Right atrium auricular region (tissue), 2 donors: ENCODE measurements around the gene PRDX1.

GRCh38 chr1:44024864-44025216 lies 6.4 kb downstream of the SLC6A9 start:
- PRO-cap = no peak
- RAMPAGE, long total RNA, 2 experiments = no peak in any of the 2 experiments

- PRO-cap = no peak
- RAMPAGE, long total RNA, 2 experiments = no peak in any of the 2 experiments
Observed at GRCh38 chr1:44071434-44071843, 40.2 kb upstream of the SLC6A9 start.

DNA sequence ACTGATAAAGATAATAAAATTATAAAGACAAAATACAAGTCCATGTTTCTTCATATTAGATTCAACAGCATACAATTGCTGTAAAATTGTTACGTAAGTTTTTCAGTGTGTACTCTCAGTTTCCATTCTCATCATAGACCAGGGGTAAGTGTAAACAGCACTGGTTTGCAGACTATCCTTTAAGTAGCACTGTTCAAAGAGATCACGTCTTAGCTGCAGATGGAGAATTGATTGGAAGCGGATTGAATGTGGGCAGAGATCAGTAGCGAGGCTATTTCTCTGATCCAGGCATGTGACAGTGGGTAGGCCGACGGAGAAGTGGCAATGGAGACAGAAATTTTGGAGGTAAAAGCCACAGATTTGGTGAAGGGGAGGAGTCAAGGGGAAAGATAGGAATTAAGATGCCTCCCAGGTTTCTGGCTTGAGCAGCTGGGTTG lies 3.8 kb downstream of the DMAP1 start:
- PRO-cap = no peak
- RAMPAGE, long total RNA, 2 experiments = no peak in any of the 2 experiments

- PRO-cap = no peak
- RAMPAGE, long total RNA, 2 experiments = no peak in any of the 2 experiments
Observed at GRCh38 chr1:44217912-44218534, 4.8 kb downstream of the DMAP1 start.

DNA sequence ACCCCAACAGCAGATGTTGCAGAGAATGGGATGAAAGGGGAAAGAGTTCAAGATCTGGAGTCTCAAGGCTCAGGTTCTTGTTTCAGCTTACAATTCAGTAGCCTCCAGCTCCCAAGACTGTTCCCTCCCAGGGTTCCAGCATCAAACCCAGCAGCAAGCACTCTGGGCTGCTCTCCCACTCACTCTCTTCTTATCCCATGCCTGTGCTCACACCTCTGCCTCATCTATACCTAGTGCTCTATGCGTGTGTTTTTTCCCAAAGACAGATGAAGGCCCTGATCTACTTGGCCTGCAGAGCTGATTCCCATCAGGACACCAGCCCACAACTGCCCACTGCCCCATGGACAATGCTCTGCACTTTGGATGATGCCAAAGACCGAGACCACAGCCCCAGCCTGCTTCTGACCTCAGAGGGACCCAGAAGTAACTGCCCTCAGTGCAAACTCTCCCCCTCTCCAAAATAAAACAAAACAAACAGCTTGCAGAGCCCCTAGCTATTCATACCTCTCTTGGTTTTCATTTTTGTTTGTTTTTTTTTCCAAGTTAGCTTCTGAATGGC lies 61.4 kb downstream of the DMAP1 start:
- PRO-cap = no peak
- RAMPAGE, long total RNA, 2 experiments = no peak in any of the 2 experiments

- PRO-cap = unidirectional peak, minus-strand start at chr1:44422273
- RAMPAGE, long total RNA, 2 experiments = no peak in any of the 2 experiments
Observed at GRCh38 chr1:44422140-44422834, 17.2 kb downstream of the RNF220 start.

GRCh38 chr1:44631812-44633000 lies 42.1 kb downstream of the TMEM53 start:
- PRO-cap = bidirectional peak, plus-strand start at chr1:44631968, minus-strand start at chr1:44631922; bidirectional peak, plus-strand start at chr1:44632498, minus-strand start at chr1:44632350
- RAMPAGE, long total RNA, 2 experiments = no peak in any of the 2 experiments

GRCh38 chr1:44637605-44638852 lies 36.3 kb downstream of the TMEM53 start:
- PRO-cap = no peak
- RAMPAGE, long total RNA, 2 experiments = no peak in any of the 2 experiments

DNA sequence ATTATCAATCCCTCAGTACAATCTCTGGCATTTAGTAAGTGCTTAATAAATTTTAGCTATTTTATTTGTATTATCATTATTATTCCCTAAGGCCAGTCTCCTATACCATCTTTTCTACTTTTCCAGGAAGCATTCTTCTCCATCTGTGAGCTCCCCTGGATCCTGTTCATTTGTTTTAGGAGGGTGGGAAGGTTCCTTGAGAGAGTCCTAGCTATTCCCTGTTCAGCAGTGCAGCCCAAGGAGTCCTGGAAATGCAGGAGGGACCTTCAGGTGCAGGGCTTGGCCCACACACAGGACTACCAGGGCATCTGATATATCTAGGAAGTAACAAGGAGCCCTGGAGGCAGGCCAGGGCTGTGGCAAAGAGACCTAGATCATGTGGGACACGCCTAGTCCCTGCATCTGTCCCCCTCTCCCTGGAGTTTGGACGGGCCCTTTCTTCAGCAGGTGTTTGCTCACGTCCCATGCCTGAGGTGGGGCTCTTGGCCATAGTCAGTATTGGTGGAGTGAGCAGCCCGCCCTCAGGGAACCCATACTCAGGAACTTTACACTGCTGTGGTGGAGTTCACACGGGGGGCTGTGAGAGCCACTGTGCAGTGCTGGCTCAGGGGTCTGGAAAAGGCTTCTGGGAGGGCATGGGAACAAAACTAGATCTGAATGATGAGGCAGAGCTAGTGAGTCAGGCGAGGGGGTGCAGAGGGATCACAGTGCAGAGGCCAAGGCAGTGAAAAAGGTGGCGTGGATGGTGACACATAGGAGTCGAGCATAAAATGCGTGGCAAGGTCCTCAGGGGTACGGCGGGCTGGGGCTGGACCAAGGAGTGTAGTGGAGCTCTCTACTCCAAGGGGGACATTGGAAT lies 25.7 kb downstream of the TMEM53 start:
- PRO-cap = no peak
- RAMPAGE, long total RNA, 2 experiments = no peak in any of the 2 experiments

- PRO-cap = unidirectional peak, minus-strand start at chr1:44731356
- RAMPAGE, long total RNA, 2 experiments = no peak in any of the 2 experiments
Observed at GRCh38 chr1:44730459-44731542, 8.8 kb upstream of the KIF2C start.

DNA sequence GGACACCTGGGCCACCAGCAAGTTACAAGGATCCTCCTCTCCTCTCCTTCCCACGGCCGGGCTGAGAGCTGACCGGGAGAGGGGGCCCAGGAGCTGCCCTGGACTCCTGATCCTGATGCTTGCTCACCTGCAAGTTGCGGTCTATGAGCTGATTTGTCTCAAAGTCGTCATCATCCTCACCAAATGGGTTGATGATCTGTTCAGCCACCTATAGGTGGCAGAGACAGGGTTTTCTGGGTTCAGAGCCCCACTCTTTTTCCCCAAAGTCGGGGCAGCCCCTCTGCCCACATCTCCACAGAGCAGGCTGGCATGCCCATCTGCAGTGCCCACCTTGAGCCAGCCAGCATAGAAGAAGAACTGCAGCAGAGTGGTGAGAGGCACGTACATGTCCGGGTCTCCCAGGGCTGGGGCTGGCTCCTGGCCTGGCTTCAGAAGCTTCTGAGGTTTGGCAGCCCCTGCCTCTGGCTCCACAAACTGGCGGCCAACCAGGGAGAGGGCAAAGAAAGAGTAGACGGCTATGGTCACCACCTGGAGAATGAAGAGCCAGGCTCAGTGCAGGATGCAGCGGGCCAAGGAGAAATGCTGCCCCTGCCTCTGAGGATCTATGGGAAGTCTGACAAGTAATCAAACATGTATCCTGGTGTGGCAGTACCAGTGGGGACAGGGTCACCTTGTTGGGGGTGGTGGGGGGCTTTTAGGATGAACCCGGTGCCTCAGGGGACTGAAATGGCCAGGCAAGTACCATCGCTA lies 3.0 kb downstream of the BEST4 start:
- PRO-cap = no peak
- RAMPAGE, long total RNA, 2 experiments = no peak in any of the 2 experiments

DNA sequence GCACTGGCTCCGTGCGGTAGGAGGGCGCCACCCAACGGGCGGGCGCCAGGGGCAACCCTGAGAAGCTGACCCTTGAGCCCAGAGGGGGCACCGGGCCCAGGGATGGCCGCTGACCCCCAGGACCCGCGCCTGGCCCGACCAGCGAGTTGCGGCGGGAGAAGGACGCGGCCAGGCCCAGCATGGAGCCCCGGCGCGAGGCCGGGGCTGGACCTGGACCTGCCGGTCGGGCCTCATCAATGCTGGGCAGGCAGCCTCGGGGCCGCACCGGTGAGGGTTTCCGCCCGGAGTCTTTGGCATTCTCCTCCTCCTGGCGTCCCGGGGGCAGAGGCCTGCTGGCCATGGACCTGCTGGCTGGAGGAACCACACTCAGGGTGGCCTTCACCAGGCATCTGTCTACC lies 823 bp downstream of the DYNLT4 start:
- PRO-cap = no peak
- RAMPAGE, long total RNA, 2 experiments = no peak in any of the 2 experiments

GRCh38 chr1:45325337-45326420 lies 1.0 kb upstream of the HPDL start:
- PRO-cap = no peak
- RAMPAGE, long total RNA, 2 experiments = no peak in any of the 2 experiments

GRCh38 chr1:45327691-45328941 lies 1.4 kb downstream of the HPDL start:
- PRO-cap = no peak
- RAMPAGE, long total RNA, 2 experiments = no peak in any of the 2 experiments

- PRO-cap = no peak
- RAMPAGE, long total RNA, 2 experiments = no peak in any of the 2 experiments
Observed at GRCh38 chr1:45345736-45346318, 5.9 kb downstream of the TOE1 start.

- PRO-cap = bidirectional peak, plus-strand start at chr1:45361300, minus-strand start at chr1:45361157
- RAMPAGE, long total RNA, 2 experiments = no peak in any of the 2 experiments
Observed at GRCh38 chr1:45361040-45361487, 21.1 kb downstream of the TOE1 start.

- PRO-cap = bidirectional peak, plus-strand start at chr1:45522074, minus-strand start at chr1:45521884
- RAMPAGE, long total RNA, 2 experiments = start-site peak on the minus strand in 2 of 2 experiments, at chr1:45521881-45521936 at its widest, 7,425 to 7,940 reads per replicate
Observed at GRCh38 chr1:45521645-45522480, at the start of gene PRDX1. PRDX1 (minus strand) TSS chr1:45521884.

DNA sequence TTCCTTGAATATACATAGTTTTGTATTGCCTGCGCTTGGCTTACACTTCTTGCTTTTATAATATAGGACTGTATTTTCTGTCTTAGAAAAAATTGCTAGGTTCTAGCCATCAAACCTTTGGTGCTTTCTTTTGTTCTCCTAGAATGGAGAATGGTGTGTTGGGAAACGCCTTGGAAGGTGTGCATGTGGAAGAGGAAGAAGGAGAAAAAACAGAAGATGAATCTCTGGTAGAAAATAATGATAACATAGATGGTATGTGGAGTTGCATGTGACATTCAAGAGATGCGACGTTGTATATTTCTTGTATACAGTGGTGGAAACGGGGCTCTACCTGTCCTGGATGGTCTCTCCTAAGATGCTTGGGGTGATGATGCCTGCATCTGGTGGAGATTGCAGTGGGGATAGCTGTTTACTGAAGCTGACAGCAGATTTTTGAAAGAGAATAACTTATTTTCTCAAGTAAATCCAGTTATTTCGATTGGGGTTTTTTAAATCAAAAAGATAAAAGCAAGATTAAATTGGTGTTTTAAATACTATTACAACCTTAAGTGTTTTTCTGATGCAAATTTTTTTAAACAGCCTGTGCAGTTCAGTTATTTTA lies 17.4 kb downstream of the CCDC17 start:
- PRO-cap = no peak
- RAMPAGE, long total RNA, 2 experiments = no peak in any of the 2 experiments

DNA sequence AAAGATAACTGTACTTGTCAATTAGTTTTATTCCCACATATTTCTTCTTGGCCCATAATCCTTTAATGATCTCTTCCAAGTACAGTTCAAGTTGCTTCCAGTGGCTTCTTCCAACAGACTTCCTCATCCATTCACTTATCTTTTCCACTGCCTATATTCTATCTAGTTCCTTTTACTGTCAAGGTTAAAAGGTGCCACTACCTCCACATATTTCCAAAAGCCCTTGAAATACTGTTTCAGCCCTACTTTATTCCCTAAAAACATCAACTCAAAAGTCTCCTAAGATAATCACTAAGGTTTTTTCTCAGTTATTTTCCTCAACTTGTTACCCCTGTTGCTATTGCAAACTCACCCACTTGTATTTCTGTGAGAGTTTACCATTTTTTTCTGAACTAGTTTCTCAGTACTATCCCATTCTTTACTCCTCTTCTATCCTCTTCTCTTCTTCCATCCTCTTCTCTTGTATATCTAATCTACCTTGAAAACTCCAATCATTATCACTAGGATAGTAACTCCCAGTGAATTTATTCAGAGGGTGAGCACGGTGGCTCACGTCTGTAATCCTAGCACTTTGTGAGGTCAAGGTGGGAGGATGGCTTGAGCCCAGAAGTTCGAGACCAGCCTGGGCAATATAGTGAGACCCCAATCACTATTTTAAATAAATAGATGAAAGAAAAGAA lies 14.4 kb upstream of the CCDC17 start:
- PRO-cap = no peak
- RAMPAGE, long total RNA, 2 experiments = no peak in any of the 2 experiments

DNA sequence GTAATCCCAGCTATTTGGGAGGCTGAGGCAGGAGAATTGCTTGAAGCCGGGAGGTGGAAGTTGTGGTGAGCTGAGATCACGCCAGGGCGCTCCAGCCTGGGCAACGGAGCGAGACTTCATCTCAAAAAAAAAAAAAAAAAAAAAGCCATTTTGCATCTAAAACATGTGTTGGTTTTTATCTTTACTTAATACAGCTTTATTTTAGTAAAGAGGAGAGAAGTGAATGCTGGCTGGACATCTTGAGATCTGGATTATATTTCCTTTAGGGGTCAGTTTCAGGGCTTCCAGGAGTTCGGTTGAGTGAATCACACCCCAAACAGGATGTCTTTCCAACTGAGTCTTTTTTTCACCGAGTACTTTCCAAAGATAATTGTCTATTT lies 16.5 kb upstream of the IPP start:
- PRO-cap = no peak
- RAMPAGE, long total RNA, 2 experiments = no peak in any of the 2 experiments